ENCODE data around the gene FGFR2.

- RRBS = no CpG with 5 or more reads among the region's 32 CpGs
CAGE:
- cytosol, long polyA plus RNA = no peak
- long polyA plus RNA = no peak
- nucleus, long polyA plus RNA = no peak
These were observed 98.4 kb downstream of the WDR11 start for GRCh38 chr10:120949429-120949996.

- RRBS = no CpG with 5 or more reads among the region's 5 CpGs
CAGE:
- cytosol, long polyA plus RNA = no peak
- long polyA plus RNA = no peak
- nucleus, long polyA plus RNA = no peak
These were observed 315.2 kb downstream of the FGFR2 start for GRCh38 chr10:121283137-121283442.

DNA sequence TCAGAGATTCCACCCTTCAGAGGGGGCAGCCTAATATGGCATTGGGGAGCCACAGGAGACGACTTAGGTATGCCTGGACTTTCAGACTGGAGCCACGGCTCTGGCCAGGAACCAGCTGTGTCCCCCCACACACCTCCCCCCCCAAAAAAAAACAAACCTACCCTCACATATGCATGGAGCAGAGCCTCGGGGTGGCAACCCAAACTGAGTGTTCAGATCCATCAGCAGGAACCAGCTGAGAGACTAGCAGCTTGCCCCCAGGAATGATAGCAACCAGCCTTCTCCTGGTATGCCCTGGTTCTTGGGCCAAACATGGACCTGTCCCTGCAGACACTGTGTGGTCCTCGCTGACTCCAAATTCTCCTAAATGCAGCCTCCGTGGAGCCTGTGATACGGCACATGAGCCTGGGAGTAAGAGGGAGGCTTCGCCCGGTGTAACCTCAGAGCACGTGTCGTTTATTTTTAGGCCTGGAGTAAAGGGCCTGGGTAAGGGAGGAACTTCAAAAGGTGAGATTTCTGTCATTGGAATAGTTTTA lies 138.2 kb downstream of the FGFR2 start:
- RRBS = no CpG with 5 or more reads among the region's 10 CpGs
CAGE:
- cytosol, long polyA plus RNA = no peak
- long polyA plus RNA = no peak
- nucleus, long polyA plus RNA = no peak

GRCh38 chr10:121503602-121504192 lies 94.5 kb downstream of the FGFR2 start:
- RRBS = no CpG with 5 or more reads among the region's 6 CpGs
CAGE:
- cytosol, long polyA plus RNA = no peak
- long polyA plus RNA = no peak
- nucleus, long polyA plus RNA = no peak

- RRBS = under 1% methylated on average over 12 of the region's 107 CpGs
CAGE:
- cytosol, long polyA plus RNA = no peak
- long polyA plus RNA = start-site peak on the minus strand at chr10:121598344-121598527, 31 and 31 reads in 2 replicates
- nucleus, long polyA plus RNA = start-site peak on the minus strand at chr10:121598372-121598509, 65 reads
These were observed at the start of gene FGFR2 for GRCh38 chr10:121597687-121598521. Gene FGFR2 (minus strand): TSS chr10:121598444.

GRCh38 chr10:121917875-121918184 lies 10.0 kb downstream of the ATE1 start:
- RRBS = no CpG with 5 or more reads among the region's 3 CpGs
CAGE:
- cytosol, long polyA plus RNA = no peak
- long polyA plus RNA = no peak
- nucleus, long polyA plus RNA = no peak

DNA sequence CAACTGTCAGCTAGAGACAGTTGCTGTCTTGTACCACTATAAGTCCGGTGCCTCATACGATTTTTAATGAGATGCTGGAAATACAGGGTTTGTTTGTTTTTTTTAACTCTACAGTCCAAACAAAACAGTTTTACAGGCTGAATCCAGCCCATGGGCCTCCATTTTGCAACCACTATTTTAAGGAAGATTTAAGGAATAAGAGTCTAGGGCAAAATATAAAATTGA lies 941 bp upstream of the ATE1 start:
- RRBS = no CpG with 5 or more reads among the region's 2 CpGs
CAGE:
- cytosol, long polyA plus RNA = no peak
- long polyA plus RNA = no peak
- nucleus, long polyA plus RNA = no peak

DNA sequence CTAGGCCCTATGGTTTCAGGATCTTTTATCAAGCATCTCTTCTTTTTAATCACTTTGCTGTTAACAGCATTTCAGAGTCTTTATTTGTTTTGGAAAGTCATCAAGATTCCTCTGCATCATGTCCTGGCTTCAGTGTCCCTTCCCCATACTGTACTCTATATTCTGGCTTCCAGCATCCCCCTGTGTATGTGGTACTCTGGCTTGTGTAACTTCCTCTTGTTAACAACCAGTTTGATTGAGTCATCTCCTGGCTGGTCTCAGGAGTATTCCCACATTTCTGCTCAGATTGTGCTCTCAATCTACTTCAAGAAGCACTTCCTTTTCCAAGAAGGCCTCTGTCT lies 14.9 kb upstream of the ATE1 start:
CAGE:
- cytosol, long polyA plus RNA = no peak
- long polyA plus RNA = no peak
- nucleus, long polyA plus RNA = no peak

GRCh38 chr10:122029307-122029878 lies 40.4 kb downstream of the TACC2 start:
- RRBS = no CpG with 5 or more reads among the region's 6 CpGs
CAGE:
- cytosol, long polyA plus RNA = no peak
- long polyA plus RNA = no peak
- nucleus, long polyA plus RNA = no peak

- RRBS = no CpG with 5 or more reads among the region's 9 CpGs
CAGE:
- cytosol, long polyA plus RNA = no peak
- long polyA plus RNA = no peak
- nucleus, long polyA plus RNA = no peak
These were observed 44.4 kb downstream of the TACC2 start for GRCh38 chr10:122033311-122033906.

DNA sequence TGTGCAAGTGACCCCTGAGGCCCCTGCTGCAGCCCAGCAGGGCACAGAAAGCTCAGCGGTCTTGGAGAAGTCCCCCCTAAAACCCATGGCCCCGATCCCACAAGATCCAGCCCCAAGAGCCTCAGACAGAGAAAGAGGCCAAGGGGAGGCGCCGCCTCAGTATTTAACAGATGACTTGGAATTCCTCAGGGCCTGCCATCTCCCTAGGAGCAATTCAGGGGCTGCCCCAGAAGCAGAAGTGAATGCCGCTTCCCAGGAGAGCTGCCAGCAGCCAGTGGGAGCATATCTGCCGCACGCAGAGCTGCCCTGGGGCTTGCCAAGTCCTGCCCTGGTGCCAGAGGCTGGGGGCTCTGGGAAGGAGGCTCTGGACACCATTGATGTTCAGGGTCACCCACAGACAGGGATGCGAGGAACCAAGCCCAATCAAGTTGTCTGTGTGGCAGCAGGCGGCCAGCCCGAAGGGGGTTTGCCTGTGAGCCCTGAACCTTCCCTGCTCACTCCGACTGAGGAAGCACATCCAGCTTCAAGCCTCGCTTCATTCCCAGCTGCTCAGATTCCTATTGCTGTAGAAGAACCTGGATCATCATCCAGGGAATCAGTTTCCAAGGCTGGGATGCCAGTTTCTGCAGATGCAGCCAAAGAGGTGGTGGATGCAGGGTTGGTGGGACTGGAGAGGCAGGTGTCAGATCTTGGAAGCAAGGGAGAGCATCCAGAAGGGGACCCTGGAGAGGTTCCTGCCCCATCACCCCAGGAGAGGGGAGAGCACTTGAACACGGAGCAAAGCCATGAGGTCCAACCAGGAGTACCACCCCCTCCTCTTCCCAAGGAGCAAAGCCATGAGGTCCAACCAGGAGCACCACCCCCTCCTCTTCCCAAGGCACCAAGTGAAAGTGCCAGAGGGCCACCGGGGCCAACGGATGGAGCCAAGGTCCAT lies 94.5 kb downstream of the TACC2 start:
- RRBS = no CpG with 5 or more reads among the region's 15 CpGs
CAGE:
- cytosol, long polyA plus RNA = no peak
- long polyA plus RNA = no peak
- nucleus, long polyA plus RNA = no peak

GRCh38 chr10:122101817-122102421 lies 113.0 kb downstream of the TACC2 start:
- RRBS = no CpG with 5 or more reads among the region's 14 CpGs
CAGE:
- cytosol, long polyA plus RNA = no peak
- long polyA plus RNA = no peak
- nucleus, long polyA plus RNA = no peak

DNA sequence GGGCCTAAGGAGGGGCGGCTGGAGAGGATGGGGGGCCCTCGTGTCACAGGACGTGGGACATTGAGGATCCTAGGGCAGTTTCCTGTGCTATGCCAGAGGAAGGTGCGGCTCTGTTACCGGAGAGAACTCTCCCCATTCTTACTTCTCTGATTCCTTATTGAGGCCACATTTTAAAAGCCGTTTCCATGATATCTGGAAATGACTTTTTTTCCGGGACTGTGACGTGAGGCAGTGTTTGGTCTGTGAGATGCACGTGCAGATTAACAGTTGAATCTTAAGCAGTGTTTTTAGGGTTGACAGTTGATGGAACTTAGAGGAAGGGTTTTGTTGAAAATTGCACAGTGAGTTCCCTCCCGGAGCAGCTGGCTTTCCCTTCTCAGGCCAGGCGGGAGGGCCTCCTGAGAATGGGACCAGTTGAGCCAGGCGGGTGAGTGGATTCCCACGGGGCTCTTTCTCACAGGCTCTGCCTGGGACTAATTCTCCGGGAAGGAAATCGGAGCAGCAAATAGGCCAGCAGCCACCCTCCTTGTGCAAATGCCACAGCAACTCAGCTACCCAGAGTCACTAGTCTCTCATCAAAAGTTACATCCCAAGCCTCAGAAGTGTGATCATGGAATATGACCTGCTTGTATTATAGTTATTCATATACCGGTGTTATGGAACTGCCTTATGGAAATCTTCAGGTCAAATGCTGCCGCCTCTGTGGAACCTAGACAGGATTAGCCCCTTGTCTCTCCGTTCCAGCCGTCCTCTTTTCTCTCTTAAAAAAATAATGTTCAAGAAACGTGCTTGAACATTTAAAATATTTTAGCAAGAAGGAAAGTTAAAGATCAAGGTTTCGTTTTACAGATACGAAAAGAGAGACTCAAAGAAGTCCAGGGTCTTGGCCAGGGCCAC lies 125.4 kb downstream of the TACC2 start:
- RRBS = no CpG with 5 or more reads among the region's 22 CpGs
CAGE:
- cytosol, long polyA plus RNA = no peak
- long polyA plus RNA = no peak
- nucleus, long polyA plus RNA = no peak

- RRBS = no CpG with 5 or more reads among the region's 24 CpGs
CAGE:
- cytosol, long polyA plus RNA = no peak
- long polyA plus RNA = no peak
- nucleus, long polyA plus RNA = no peak
These were observed 138.6 kb upstream of the BTBD16 start for GRCh38 chr10:122132131-122133205.

GRCh38 chr10:122152363-122152973 lies 118.6 kb upstream of the BTBD16 start:
- RRBS = no CpG with 5 or more reads among the region's 13 CpGs
CAGE:
- cytosol, long polyA plus RNA = no peak
- long polyA plus RNA = no peak
- nucleus, long polyA plus RNA = no peak

DNA sequence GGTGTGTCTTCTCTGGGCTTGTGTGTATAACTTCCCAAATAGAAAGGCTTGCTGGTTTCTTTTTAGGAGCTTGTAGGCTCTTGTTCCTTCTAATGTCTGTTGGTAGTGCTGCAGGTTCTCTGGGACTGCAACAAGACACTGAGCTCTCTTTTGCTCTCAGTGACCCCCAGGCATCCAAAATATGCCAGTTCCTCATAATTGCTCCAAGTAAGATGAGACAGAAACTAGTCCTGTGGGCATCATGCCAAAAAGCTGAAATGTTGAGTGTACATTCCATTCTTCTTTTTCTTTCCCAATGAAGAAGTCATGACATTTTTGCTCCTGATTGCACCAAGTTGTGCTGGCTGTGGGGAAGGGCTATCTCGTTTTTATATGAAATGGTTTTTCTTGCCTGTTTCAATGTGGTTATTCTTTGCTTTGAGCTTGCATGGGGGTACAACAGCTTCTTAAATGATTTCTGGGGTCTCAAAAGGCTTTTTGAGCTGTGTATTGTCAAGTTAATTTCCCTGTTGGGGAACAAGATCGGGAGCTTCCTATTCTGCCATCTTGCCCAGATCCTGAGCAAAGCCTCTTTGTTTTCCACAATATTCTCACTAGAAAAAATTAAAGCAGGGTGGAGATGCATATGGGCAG lies 7.0 kb upstream of the BTBD16 start:
- RRBS = no CpG with 5 or more reads among the region's 2 CpGs
CAGE:
- cytosol, long polyA plus RNA = no peak
- long polyA plus RNA = no peak
- nucleus, long polyA plus RNA = no peak

DNA sequence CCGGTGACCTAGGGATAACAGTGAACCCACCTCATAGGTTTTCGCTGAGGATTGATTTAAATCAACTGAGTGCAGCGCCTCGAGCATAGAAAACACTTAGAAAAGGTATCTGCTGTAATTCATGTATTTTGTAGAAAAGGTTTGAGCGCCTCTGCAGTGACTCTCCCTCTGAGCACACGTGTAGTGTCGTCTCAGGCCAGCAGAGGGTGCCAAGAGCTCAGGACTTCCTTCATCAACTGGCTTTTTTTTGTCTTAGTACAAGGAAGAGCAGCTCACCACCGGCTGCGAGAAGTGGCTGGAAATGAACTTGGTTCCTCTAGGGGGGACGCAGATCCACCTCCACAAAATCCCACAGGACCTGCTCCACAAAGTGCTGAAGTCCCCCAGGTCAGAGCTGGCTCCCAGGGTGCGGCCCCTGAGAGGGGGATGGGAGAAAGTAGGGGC lies 27.7 kb downstream of the BTBD16 start:
- RRBS = 24% methylated on average over 1 of the region's 11 CpGs
CAGE:
- cytosol, long polyA plus RNA = no peak
- long polyA plus RNA = no peak
- nucleus, long polyA plus RNA = no peak

DNA sequence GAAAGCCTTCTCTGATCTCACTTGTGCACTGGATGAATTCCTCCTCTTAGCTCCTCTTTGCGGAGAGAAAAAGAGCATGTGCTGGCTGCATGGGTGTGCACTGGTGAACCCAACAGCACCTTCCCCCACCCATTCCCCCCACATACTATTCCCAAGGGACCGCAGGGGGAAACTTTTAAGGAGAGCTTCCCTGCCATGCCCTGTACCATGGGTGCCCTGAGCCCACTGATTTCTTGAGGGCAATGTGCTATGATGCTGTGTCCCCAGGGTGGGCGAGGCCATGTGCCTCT lies 50.4 kb upstream of the PLEKHA1 start:
- RRBS = no CpG with 5 or more reads among the region's 3 CpGs
CAGE:
- cytosol, long polyA plus RNA = no peak
- long polyA plus RNA = no peak
- nucleus, long polyA plus RNA = no peak

DNA sequence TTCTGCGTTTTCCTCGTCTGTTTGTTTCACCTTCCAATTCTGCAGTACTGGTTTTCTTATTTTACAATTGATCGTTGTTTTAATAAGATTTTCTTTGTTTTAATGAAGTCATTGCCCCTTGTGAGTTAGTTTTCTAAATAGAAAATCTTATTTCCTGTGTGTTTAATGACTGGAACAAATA lies 1.2 kb downstream of the PLEKHA1 start:
- RRBS = no CpG with 5 or more reads among the region's 3 CpGs
CAGE:
- cytosol, long polyA plus RNA = no peak
- long polyA plus RNA = no peak
- nucleus, long polyA plus RNA = no peak

- RRBS = no CpG with 5 or more reads among the region's 7 CpGs
CAGE:
- cytosol, long polyA plus RNA = no peak
- long polyA plus RNA = no peak
- nucleus, long polyA plus RNA = no peak
These were observed 38.0 kb downstream of the PLEKHA1 start for GRCh38 chr10:122412327-122413108.